Left lobe of liver (tissue), 1 donor: Measurements from ENCODE around the gene GPR142.

GRCh38 chr17:73000189-73000855 lies 92.2 kb downstream of the SLC39A11 start:
- PRO-cap: no peak

- PRO-cap: no peak
Observed at GRCh38 chr17:73156147-73156591, 8.6 kb upstream of the SSTR2 start.

GRCh38 chr17:73228606-73229187 lies 3.5 kb downstream of the FAM104A start:
- PRO-cap: no peak

- PRO-cap: unidirectional peak, minus-strand start at chr17:73262918
Observed at GRCh38 chr17:73262798-73263031, 1.0 kb upstream of the CPSF4L start.

DNA sequence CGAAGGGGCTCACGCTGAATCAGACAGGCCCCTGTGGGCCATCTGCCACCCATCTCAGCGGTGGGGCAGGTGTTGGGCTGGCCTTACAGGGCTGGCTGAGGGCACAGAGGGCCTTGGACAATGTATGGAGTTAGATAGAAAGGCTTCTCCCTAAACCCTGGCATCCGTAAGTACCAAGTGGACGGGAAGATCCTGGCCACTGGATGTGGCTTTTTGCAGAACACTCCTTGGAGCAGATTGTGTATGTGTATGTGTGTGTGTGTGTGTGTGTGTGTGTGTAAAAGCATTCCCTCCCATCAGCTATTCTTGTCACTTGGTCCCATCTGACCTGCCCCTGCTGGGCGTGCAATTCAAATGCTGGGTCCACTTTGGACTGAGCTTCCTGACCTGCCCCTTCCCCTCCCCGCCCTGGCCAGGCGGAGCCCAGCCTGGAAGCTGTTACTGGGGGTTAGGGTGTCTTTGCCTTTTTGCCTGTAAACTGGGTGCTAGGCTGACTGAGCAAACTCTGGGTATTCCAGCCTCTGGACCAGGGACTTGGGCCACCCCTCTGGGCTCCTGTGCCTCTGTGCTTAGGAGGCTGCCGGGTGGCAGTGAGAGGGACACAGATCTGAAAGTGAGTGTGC lies 25.1 kb upstream of the CDC42EP4 start:
- PRO-cap: no peak

- PRO-cap: no peak
Observed at GRCh38 chr17:73351185-73351500, 39.3 kb upstream of the CDC42EP4 start.

- PRO-cap: no peak
Observed at GRCh38 chr17:73363819-73364334, 52.1 kb upstream of the CDC42EP4 start.

GRCh38 chr17:73647930-73648462 lies 3.8 kb upstream of the SDK2 start:
- PRO-cap: no peak

DNA sequence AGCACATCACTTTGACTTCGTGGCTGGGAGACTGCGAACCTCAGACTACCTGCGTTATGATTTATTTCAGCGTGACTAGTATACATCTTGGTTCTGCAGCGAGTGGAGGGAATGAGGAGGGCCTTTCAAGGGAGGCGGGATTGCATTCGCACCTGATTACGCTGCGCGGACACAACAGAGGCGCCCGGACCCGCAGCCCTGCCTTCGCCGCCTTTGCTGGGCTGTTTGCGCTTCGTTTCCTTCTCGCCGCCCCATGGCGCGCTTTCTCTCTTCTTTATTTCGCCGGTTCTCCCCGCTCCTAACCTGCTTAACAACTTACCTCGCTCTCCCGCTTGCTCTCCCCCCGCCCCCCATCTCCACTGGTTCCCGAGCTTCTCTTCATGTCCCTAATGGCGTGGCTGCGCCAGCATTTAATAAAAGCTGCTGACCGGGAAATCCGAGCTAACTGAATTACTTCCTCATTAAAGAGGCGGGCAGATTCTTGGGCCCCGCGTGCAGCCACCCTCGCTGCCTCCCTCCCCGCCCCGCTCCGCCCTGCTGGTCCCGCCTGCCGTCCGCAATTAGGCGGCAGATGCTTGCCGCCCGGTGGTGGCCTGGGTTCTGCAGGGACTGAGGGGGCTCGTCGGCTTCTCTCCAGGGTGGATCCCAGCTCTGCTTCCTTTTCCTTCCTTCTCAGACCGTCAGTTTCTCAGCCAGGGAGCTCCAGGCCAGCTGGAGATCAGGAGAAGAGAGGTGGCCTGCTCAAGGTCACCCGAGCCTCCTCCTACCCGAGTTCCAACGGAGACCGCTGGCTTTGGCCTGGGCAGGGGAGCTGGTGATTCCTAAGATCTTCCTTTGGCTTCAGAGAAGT lies 257.7 kb upstream of the SDK2 start:
- PRO-cap: no peak

DNA sequence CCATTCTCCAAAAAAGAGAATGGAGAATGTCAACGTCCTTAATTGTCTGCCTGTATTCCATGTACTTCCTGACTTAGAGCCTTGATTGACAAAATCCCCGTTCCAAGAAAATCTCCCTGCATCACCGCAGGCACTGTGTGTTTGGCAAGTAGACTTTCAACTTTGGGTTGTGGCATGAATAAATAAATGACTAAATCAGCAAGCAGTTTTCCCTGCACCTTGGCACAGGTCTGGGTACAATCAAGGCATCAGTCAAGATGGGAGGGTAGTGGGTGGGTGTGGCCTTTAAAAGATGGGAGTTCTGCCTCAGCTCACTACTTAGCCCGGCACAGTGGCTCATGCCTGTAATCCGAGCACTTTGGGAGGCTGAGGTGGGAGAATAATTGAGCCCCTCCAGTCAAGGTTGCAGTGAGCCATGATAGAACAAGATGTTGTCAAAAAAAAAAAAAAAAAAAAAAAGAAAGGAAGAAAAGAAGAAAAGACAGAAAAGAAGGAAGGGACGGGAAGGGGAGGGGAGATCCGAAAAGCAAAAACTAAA lies 248.4 kb upstream of the RPL38 start:
- PRO-cap: no peak

DNA sequence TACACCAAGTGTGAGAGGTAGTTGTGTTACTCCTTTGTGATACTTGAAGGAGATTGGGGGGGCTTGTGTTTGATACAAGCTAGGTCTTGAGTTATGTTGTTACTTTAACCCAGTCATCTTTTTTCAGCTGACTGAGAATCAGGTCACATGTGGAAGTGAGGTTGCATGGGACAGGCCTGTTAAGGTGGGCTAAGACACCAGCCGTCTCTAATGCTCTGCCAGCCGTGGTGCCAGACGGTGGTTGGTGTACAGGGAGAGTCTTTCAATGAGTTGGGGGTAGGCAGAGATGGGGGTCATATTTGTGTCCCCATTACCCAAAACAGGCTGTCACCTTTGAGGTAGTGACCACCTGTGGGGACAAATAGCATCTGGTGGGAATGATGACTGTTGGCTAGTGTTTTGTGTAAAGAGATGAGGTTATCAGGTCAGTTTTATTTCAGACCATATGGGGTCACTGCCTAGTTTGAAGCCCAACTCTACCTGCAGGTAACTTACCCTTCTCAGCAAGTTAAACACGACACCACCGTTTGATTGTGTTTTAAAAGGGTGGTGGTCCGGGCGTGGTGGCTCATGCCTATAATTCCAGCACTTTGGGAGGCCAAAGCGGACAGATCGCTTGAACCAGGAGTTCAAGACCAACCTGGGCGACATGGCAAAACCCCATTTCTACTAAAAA lies 1.8 kb downstream of the RPL38 start:
- PRO-cap: no peak

GRCh38 chr17:74210187-74210813 lies 3.1 kb upstream of the TTYH2 start:
- PRO-cap: no peak

- PRO-cap: no peak
Observed at GRCh38 chr17:74212432-74212887, 911 bp upstream of the TTYH2 start.

DNA sequence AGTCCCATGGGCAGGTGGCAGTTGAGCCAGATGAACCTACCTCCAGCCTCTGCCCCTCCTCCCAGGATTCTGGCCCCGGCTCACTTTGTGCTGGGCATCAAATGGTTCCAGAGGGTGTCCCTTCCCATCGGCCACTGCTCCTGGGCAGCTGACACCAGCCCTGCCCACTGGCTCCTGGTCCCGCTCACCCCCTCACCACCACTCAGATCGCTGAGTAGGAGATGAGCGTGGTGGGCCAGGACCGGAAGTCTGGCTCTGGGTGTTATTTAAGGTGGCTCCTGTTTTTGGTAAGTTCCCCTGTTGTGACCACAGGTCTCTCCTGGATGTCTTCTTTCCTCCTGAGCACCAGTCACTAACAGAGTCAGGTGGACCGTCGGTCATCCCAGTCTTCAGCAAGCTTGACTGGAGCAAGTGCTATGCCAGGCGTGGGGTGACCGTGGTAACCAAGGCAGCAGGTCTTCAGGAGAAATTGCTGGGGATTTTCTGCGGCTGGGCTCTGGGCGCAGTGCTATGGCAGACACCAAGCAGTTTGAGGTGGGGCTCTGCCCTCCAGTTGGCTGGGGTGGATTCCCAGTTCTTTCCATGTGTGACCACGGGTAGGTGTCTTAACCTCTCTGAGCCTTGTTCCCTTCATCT lies 2.2 kb downstream of the TTYH2 start:
- PRO-cap: no peak

- PRO-cap: no peak
Observed at GRCh38 chr17:74234941-74235422, 21.6 kb downstream of the TTYH2 start.

DNA sequence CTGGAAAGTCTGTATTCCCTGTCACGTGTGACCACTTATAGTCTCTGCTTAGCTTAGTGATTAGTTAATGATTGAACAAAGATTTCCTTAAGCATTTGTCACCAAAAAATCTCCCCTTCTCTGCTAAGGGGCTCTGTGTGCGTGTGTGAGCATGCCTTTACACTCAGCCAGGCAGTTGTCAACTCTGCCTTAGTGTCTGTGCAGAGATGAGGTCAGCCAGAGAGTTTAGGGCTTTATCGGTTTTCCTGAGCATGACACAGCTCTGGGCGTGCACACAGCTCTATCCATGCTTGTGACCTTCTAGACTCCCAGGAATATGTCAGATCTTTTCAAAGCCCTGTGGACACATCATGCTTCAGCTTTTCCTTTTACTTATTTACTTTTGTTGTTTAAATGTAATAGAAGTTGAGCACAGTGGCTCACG lies 21.8 kb downstream of the DNAI2 start:
- PRO-cap: no peak

DNA sequence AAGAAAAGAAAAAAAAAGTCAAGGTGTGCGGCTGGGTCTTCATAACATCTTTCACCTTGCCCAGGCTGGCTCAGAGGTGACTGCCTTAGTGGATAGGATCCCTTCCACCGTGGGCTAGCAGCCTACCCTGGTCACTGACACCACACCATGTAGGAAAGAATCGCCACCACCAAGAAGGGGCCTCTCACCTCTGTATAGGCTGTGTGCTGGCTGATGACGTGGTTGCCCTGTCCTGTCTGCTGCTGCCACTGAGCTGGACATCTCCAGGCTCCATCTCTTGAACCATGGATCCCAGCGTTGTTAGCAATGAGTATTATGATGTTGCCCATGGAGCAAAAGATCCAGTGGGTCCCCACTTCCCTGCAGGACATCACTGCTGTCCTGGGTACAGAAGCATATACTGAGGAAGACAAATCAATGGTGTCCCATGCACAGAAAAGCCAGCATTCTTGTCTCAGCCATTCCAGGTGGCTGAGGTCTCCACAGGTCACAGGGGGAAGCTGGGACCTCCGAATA lies at the start of gene GPR142:
GPR142 (plus strand) TSS at position 307 of the 516 bp plus-strand sequence.
- PRO-cap: no peak

DNA sequence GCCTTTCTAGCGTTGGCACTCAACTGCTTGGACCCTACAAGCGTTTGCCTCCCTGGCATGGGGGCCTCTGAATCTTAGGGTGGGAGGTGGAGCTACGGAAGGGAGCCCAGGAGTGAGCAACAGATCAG lies 1.6 kb upstream of the GPRC5C start:
- PRO-cap: no peak

GRCh38 chr17:74432736-74432979 lies 770 bp downstream of the GPRC5C start:
- PRO-cap: no peak

DNA sequence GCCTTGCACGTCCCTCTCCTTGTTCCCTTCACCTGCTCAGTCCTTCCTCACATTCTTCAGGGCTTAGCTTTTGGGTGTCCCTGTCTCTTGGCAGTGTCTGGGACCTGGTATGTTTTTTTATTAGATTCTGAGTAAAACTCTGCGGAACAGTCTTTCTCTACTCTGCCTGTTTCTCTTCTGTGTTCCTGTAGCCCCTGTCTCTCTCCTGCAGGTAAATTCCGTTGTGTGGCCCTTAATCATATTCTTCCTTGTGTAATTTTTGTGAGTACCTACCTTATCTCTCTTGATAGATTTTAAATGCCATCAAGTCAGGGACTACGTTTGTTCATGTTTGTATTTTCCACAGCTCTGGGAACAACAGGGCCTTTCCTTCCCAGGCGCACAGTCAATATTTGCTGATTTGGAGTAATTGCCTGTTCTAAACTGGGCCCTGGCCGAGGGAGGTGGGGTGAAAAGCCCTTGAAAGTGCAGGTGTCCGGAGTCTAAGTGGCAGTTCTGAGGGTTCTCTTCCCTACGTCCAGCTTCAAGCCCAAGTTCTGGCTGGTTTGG lies 4.5 kb downstream of the GPRC5C start:
- PRO-cap: bidirectional peak, plus-strand start at position 489 of the sequence, minus-strand start at position 250 of the sequence